Vein endothelial cell (primary cell): ENCODE results near the genes ABITRAM and FRRS1L.

DNA sequence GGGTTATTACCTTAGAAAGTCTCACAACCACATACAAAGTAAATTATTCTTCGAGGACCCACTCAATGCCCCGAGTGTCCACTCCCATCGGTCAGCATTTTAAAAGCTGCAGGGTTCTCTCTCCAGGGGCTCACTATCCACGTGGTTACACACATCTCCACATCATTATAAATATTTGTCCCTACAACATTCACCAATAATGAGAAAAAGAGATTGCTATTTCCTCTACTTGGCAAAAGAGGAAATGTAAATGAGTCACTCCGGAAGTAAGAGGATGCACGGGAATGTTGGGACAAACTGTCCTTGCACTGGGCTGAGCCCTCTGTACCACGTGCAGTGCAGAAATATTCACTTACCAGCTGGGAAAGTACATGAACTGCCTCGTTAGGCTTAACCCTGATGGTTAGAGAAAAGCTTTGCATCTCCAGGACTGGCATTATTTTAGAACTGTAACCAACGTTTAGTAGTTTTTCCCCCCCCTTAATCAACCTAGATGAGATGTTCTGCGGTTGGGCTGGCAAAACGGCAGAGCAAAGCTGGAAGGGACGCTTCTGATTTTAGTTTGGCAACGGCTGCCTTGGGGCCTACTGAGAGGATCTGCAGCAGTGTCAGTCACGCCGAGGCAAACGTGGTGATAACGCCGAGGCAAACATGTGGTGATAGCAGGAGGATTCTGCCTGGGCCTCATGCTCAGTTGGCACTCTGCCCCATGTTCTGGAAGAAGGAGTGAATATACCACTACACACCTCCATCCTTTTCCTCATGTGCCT, 661.2 kb upstream of the KLF4 start:
- CAGE, long polyA plus RNA = no peak

GRCh38 chr9:108552741-108553147, 303.0 kb downstream of the ACTL7B start:
- CAGE, long polyA plus RNA = no peak

- CAGE, long polyA plus RNA = no peak
These were observed 151.5 kb downstream of the ACTL7B start for GRCh38 chr9:108704159-108704730.

DNA sequence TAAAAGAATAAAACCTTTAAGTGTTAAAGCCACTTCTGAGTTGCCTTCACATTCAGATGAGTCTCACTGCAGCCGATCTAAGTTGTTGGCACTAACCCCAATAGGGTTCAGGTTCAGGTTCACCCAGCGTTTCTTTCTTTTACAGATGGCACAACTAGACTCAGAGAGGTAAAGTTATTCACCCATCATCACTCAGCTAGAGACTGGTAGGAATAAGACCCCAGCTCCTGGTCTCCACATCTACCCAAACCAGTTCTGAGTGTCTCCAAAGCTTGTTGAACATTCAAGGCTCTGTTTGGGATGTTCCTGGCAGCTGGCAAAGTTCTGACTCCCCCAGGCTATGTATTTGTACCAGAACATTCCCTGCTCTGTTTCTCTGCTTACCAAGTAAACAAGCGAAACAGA, 146.0 kb downstream of the ACTL7B start:
- CAGE, long polyA plus RNA = no peak

GRCh38 chr9:108934211-108935068, at the start of gene ABITRAM:
Gene ABITRAM (plus strand): TSS chr9:108934400.
- CAGE, long polyA plus RNA = start-site peak on the plus strand at chr9:108934435-108934478, 15 and 15 reads in 2 replicates

- CAGE, long polyA plus RNA = no peak
These were observed 50.9 kb upstream of the CTNNAL1 start for GRCh38 chr9:109063807-109064895.

GRCh38 chr9:109073235-109073577, 46.5 kb downstream of the TMEM245 start:
- CAGE, long polyA plus RNA = no peak

GRCh38 chr9:109166773-109167591, at the start of gene FRRS1L:
Gene FRRS1L (minus strand): TSS chr9:109167249.
- CAGE, long polyA plus RNA = no peak

DNA sequence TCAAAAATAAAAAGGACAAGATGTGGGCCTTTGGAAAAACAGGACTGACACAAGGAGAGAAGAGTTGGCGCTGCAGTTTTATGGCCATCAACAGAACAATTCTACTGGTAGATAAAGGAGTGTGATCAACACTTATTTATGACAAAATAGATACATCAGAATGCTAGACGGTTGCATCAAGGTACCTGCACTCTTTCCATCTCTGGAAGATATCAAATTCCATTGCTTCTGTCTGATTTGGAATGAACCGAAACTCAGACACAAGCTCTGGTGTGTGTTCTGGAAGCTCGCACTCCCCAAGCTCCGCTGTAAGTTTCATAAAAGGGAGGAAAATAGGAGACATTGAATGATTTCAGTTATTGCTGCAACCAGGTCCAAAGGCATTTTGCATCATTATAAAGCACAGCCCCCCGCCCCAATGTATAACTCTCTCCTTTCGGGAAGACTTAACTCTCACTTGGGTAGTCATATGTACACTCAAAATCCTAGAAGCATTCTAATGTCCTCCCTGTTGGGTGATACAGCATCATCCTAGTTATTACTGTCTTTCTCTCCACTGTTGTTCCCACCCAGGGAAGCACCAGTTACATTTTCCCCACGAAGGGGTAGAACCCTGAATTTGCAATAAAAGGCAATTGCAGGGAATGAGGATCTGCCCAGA, 62.7 kb downstream of the EPB41L4B start:
- CAGE, long polyA plus RNA = no peak

DNA sequence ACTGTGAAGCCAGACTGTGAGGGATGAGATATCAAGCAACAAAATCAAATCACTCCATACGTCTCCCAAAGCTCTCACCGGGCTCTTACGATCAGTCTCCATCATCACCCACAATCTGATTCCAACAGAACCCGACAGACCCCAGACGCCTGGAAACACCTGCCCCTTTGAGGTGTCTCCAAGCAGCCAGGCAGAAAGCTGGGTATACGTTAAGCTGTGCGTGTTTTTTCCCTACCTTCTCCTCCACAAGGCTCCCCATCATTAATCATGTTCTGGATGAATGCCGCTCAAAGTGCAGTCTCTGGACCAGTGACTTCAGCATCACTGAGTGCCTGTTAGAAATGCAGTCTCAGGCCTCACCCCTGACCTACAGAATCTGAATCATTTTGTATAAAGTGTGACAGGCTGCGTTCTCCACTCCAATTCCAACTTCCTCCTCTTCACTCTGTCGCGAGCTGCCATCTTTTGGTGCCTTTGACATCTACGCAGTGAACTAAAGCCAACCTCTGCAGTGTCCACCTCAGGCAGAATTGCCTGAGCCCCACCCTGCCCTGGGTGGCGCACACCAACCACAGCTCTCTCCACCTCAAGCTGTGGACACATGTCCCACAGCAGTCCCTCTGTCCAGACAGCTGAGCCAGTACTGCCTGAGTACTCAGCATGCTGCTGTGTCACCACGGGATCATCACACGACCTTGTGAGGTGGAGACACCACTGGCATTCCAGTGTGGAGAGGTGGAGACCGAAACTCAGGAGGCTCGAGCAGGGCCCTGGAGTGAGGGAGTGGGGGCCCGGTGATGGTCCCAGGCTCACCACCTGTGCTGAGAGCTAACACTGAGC, 14.3 kb downstream of the PTPN3 start:
- CAGE, long polyA plus RNA = no peak

DNA sequence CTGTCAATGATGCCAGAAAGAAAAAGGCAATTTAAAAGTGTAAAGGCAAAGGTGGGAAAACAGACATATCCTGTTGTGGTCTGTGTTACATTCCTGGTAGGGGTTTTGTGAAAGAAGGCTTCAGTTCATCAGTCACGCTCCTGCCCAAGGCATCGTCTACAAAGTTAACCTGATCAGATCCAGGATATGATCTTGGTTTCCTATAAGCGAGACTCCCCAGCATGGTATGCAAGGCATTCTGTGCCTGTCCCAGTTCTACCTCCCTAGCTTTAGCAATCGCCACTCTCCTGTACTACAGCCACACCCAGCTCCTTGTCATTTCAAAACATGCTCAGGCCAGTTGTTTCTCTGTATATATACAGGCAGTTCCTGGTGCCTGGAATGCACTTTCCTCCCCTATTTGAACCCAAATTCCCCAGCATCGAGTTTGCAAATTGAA, 58.0 kb upstream of the PTPN3 start:
- CAGE, long polyA plus RNA = no peak

- CAGE, long polyA plus RNA = no peak
These were observed 17.6 kb downstream of the PALM2AKAP2 start for GRCh38 chr9:109797517-109798004.

DNA sequence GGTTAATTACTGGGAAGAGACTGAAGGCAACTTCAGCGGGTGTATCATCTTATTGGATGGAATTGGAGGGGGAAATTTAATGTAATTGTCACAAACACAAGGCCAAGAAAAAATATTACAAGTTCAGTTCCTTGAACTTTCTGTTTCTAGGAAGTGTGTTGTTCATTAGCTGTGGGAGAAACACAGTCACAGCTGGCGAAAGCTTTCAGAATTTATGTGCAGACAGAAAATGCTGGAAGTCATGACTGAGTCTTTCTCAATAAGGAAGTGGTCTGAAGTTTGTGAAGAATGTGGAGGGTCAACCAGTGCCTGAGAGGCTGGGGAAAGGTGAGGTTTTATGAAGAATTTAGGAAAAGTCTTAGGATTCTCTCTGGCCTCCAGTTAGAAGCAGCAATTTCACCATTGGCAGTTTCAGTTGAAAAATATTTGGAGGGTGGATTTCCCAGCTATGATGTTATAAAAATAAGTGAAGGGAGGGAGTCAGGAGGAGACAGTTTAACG, 15.0 kb downstream of the C9orf152 start:
- CAGE, long polyA plus RNA = no peak

DNA sequence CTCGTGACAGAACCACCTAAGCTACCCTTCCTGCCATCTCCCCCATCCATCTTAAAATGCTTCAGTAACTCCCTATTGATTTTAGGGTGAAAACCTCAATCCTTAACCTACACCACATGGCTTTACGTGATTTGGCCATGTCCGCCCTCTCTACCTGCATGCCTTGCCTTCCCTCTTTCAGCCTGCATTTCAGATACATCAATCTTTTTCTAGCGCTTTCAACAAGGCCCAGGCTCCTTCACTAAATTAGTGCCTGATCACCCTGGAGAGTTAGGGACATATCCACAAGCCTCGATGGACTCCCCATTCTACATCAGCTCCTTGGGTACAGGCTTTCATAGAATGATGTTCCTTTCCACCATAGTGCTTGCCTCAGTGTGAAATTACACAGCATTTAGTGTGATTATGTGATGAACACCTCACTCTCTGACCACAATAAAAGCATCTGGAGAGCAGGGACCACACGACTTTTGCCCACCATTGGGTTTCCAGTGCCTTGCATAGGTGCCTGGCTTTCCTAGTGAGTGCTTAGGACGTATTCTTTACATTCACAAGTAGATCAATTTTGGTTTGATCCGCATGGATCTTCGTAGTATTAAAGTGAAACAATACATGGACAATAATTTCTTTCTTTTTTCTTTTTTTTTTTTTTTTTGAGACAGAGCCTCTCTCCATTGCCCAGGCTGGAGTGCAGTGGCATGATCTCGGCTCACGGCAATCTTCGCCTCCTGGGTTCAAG, 104.3 kb upstream of the TXNDC8 start:
- CAGE, long polyA plus RNA = no peak

GRCh38 chr9:110909130-110909523, 129.1 kb downstream of the LPAR1 start:
- CAGE, long polyA plus RNA = no peak

DNA sequence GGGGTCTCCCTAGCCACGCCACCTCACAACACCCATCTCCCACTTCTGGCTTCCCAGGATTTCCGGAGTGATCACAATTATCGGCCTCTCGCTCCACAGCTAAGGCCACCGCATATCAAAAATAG, 990 bp upstream of the LPAR1 start:
- CAGE, long polyA plus RNA = no peak

DNA sequence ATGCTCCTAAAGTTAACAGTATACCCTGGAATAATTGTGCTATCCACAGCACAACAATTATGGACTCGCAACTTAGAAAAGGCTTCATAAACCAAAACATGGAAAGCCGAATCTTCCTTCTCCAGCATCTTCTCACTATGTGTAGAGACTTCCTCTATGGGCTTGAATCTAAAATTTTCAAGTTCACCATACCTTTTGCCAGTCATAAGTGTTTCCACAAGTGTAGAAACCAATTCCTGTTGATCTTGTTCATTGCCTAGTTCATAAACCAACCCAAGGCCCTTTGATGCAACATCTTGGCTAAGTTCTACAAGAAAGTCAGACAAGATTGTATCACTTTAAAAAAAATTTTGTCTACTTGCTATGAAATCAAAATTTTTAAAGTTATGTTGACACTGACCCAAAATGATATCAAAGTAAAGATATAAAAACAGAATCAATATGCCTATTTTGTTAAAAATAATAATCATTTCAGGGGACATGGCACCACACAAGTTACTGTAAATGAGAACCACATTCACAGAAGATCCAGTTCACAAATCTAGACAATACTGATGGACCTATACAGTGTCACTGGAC, 62.6 kb upstream of the OR2K2 start:
- CAGE, long polyA plus RNA = no peak

GRCh38 chr9:111414355-111414713, 69.8 kb downstream of the ECPAS start:
- CAGE, long polyA plus RNA = no peak

- CAGE, long polyA plus RNA = no peak
These were observed 47.2 kb downstream of the ECPAS start for GRCh38 chr9:111436866-111437454.

DNA sequence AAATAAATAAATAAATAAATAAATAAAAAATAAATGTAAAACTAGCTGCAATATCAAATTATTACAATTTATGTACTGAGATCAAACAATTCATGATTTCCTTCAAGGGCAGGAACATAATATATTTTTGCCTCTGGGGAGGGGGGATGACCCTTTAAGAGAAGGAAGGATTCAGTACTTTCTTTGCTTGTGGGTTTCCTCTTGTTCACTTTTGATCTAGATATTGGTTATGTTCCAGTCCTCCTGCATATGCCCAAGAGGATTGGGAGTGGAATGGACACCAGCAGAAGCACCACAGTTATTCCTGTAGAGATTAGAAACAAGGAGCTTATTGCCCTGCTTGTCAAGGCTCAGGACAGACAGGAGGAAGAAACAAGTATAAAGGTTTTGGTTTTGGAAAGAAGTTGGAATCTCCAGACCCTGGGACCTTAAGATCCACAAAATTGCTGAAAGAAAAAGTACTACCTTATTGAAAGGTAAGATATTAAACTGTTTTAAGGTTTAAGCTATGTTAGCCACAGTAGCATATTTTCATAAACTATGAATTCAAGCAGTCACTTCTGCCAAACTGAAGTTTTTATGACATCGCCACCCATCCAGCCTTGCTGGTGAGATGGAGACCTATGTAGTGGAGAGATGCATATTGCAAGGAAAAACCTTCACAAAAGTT, 11.6 kb downstream of the DNAJC25 start:
- CAGE, long polyA plus RNA = no peak